Breast epithelium (tissue), 2 donors: Measurements from ENCODE around the genes ARF1 and MRPL55.

GRCh38 chr1:228082305-228082848 is at the start of gene ARF1:
TSS of gene ARF1 (plus strand) at chr1:228082708.
- PRO-cap = bidirectional peak, plus-strand start at chr1:228082708, minus-strand start at chr1:228082500
- RAMPAGE, long total RNA, 2 experiments = start-site peak on the plus strand in 2 of 2 experiments, at chr1:228082713-228082759 at its widest, 519 to 1,157 reads per replicate

DNA sequence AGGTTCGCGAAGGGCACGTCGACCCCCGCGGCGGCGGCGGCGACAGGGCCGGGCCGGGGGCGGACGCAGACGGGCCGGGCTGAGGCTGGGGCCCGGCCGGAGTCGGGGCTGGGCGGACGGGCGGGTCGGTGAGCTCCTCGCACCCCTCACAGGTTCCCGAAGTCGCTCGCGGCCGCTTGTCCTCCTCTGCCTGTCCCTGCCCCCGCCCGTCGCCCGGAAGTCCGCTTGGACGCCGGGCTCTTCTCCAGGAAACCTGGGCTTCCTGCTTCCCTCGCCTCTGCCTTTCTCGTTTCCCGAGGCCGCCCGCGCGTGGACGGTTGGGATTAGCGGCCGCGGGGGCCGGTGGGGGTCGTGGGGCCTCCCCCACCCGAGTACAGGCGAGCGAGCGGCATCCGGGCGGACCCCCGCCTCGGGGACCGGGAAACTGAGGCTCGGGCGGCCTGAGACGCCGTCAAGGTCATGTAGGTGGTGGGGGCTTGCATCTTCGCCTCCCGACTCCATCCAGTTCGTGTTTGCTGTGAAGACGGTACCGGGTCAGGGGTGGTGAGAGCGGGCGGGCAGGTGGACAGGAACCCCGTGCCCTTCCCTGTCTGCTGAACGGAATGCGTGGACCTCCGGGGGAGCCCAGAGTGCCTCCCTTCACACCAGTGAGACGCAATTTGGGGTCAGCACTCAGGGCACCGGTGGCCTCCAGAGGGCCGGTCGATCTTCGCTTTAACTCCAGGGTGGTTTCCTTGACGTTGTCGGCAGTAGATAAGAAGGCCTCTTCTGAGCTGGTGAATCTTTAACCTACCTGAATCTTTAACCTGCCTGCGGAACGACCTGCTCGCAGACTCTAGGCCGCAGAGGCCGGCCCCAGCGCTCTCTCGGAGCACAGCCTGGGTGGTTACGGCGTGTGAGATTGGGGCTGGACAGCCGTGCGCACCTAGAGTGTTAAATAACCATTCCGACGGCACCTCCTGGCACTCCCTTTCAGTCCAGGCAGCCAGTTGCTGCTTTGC is 641 bp downstream of the ARF1 start:
- PRO-cap = bidirectional peak, plus-strand start at position 201 of the sequence, minus-strand start at position 215 of the sequence
- RAMPAGE, long total RNA, 2 experiments = no peak in any of the 2 experiments

GRCh38 chr1:228084195-228085014 is 1.9 kb downstream of the ARF1 start:
- PRO-cap = unidirectional peak, minus-strand start at chr1:228084538
- RAMPAGE, long total RNA, 2 experiments = no peak in any of the 2 experiments

GRCh38 chr1:228085067-228086252 is 3.0 kb downstream of the ARF1 start:
- PRO-cap = no peak
- RAMPAGE, long total RNA, 2 experiments = no peak in any of the 2 experiments

- PRO-cap = no peak
- RAMPAGE, long total RNA, 2 experiments = no peak in any of the 2 experiments
Measured at GRCh38 chr1:228087832-228088358, 5.4 kb downstream of the ARF1 start.

- PRO-cap = bidirectional peak, plus-strand start at chr1:228109473, minus-strand start at chr1:228109299
- RAMPAGE, long total RNA, 2 experiments = start-site peak on the minus strand in 2 of 2 experiments, at chr1:228109263-228109306 at its widest, 142 to 622 reads per replicate
Measured at GRCh38 chr1:228108974-228109367, at the start of gene MRPL55. TSS of gene MRPL55 (minus strand) at chr1:228109299.

- PRO-cap = no peak
- RAMPAGE, long total RNA, 2 experiments = no peak in any of the 2 experiments
Measured at GRCh38 chr1:228140909-228141543, 947 bp downstream of the GUK1 start.

DNA sequence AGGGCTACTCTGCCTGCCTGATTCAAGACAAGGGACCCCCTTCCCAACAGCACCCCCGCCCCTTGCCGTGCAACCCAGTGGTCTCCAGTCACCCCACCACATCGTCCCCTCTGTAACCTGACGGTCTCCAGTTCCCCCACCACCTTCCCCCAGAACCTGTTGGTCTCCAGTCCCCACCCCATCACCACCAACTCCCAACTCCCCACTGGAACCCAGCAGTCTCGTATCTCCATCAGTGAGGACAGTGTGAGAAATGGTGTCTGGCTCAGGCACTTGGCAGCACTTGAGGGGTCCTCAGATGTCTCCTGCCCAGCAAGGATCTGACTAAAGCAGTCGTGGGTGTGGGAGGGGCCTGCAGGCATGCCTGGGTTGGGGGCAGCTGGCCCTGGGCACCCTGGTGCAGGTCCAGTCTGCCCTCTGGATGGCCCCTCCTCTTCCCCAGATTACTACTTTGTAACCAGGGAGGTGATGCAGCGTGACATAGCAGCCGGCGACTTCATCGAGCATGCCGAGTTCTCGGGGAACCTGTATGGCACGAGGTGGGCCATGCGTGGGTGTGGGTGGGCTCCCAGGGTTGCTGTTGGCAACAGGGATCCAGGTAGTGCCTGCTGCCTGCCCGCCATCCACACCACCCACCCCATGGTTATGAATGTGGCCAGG is 3.2 kb upstream of the GJC2 start:
- PRO-cap = no peak
- RAMPAGE, long total RNA, 2 experiments = no peak in any of the 2 experiments

GRCh38 chr1:228256595-228257160 is 48.8 kb downstream of the OBSCN start:
- PRO-cap = no peak
- RAMPAGE, long total RNA, 2 experiments = no peak in any of the 2 experiments

DNA sequence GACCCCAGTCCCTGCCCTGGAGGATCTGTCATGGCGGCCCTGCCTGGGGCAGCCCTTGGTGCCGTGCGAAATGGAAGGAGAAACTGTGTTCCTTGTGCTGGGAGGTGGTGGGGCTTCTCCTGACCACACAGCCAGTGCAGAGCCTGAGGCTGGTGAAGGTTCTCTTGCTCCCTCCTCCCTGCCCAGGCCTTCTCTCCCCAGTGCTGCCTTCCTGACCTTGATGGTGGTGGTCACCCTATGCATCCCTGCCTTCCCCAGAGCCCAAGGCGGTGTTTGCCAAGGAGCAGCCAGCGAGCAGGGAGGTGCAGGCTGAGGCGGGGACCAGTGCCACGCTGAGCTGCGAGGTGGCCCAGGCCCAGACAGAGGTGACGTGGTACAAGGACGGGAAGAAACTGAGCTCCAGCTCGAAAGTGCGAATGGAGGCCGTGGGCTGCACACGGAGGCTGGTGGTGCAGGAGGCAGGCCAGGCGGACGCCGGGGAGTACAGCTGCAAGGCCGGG is 56.1 kb downstream of the OBSCN start:
- PRO-cap = no peak
- RAMPAGE, long total RNA, 2 experiments = no peak in any of the 2 experiments

- PRO-cap = no peak
- RAMPAGE, long total RNA, 2 experiments = no peak in any of the 2 experiments
Measured at GRCh38 chr1:228288637-228288991, 80.8 kb downstream of the OBSCN start.

DNA sequence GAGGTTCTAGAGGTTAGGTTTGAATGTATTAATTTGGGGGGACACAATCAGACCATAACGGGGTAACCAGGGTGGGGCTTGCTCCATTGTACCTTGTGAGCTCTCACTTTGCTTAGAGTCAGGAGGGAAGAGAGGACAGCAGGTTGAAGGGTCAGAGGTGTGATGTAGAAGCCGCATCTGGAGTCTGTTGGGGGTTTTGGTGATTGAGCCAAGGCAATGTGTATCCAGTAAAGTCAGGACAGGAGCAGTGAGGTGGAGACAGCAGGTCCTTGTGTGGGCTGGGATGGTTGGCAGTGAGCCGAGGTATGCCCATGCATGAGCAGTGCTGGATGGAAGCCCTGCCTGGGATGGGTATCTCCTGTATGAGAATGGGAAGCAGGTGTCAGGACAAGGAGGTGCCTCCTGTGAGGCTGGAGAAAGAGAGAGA is 89.9 kb downstream of the OBSCN start:
- PRO-cap = no peak
- RAMPAGE, long total RNA, 2 experiments = no peak in any of the 2 experiments

DNA sequence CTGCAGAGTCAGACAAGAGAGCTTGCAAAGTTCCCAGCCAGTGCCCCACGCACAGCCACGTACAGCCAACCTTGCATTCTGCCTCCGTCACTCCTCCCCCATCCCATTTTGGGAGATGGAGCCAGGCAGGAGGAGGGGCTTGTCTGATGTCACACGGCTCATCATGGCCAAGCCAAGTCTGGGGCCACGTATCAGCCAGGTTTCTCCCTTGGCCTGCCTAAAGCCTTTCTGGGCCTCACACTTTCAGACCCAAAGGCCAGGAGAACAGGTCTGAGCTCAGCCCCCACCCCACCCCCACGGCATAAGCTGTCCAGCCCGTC is 47.8 kb downstream of the TRIM11 start:
- PRO-cap = no peak
- RAMPAGE, long total RNA, 2 experiments = no peak in any of the 2 experiments

DNA sequence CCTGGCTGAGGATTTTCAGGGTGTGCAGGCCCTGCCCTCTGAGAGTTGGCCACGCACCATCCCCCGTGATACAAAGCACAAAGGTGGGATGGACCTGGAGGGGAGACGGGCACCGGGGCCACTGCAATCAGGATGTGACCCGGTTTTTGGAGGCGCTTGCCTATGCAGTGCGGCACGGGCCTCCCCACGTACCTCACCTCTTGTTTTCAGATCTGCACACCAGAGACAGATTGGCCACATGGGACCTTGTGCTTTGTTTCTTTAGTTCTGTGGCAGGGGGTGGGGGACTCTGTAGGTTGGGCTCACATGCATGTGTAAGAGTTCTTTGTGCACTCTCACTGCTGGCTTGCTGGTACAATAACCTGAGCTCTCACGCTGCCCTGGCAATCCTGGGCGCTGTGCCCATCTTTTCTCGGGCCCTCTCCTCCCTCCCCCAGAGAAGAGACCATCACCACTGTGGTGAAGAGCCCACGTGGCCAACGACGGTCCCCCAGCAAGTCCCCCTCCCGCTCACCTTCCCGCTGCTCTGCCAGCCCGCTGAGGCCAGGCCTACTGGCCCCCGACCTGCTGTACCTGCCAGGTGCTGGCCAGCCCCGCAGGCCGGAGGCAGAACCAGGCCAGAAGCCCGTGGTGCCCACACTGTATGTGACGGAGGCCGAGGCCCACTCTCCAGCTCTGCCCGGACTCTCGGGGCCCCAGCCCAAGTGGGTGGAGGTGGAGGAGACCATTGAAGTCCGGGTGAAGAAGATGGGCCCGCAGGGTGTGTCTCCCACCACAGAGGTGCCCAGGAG is 47.3 kb downstream of the TRIM11 start:
- PRO-cap = no peak
- RAMPAGE, long total RNA, 2 experiments = no peak in any of the 2 experiments

DNA sequence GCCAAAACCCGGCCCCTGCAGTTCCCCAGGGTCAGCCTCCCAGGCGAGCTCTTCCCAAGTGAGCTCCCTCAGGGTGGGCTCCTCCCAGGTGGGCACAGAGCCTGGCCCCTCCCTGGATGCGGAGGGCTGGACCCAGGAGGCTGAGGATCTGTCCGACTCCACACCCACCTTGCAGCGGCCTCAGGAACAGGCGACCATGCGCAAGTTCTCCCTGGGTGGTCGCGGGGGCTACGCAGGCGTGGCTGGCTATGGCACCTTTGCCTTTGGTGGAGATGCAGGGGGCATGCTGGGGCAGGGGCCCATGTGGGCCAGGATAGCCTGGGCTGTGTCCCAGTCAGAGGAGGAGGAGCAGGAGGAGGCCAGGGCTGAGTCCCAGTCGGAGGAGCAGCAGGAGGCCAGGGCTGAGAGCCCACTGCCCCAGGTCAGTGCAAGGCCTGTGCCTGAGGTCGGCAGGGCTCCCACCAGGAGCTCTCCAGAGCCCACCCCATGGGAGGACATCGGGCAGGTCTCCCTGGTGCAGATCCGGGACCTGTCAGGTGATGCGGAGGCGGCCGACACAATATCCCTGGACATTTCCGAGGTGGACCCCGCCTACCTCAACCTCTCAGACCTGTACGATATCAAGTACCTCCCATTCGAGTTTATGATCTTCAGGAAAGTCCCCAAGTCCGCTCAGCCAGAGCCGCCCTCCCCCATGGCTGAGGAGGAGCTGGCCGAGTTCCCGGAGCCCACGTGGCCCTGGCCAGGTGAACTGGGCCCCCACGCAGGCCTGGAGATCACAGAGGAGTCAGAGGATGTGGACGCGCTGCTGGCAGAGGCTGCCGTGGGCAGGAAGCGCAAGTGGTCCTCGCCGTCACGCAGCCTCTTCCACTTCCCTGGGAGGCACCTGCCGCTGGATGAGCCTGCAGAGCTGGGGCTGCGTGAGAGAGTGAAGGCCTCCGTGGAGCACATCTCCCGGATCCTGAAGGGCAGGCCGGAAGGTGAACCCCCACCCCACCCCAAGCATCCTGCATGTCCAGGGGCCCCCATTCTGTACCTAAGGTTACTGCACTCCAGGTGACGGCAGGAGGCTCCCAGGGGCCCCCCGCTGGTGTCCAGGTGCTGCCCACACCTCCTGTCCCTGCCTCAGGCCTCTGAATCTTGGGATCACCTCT is 34.2 kb downstream of the TRIM11 start:
- PRO-cap = no peak
- RAMPAGE, long total RNA, 2 experiments = no peak in any of the 2 experiments

- PRO-cap = no peak
- RAMPAGE, long total RNA, 2 experiments = no peak in any of the 2 experiments
Measured at GRCh38 chr1:228407746-228408308, 1.2 kb upstream of the TRIM11 start.

GRCh38 chr1:228721325-228721773 is 13.9 kb upstream of the RHOU start:
- PRO-cap = no peak
- RAMPAGE, long total RNA, 2 experiments = no peak in any of the 2 experiments

DNA sequence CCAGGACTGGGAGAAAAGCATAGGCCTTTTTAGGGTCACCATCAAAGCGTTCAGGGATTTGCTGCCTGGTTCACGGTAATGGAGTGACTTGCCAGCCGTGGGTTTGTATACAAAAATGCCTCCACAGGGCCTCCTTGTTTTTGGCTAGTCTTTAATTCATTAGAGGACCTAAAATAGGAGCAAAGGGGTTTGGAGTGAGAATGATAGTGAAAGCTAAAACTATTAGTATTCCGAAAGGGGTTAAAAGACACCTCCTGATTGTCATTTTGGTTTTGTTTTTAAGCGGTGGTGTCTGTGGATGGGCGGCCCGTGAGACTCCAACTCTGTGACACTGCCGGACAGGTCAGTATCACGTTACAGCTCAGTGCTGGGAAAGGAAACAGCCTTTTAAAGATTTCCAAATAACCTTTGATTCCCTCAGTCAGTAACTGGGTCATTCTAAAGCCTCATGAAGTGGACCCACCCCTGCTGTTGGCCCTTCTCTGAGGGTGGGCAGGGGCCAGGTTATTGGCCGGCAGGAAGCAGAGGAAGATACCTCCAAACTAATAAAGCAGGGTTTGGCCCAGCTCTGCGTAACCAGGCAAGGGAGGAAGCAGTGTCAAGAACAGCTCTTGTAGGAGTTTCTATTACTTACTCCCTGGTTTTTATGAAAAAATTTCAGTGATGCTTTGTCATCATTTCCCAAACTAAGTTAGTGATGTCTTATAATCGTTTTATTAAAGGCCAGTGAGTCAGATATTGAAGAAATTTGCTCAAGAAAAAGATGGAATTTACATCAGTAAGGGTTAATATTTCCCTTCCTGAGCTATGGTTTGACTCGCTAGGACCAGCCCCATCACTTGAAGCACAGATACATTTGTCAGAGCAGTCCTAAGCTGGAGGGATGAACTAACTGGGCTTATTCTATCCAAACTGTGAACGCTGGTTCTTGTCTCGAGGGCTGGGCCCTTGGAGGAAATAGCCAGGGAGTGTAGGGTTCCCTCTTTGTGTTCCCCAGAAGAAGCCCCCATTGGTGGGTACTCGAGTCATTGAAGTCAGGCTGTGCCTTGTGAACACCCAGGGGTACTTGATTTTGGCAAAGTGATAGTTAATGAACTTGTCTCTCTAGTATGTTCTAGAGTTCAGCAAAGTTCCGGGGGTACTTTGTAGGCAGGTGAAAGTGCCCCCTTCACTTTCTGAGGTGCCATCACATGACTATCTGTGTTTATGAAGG is 2.5 kb downstream of the RHOU start:
- PRO-cap = unidirectional peak, minus-strand start at position 330 of the sequence
- RAMPAGE, long total RNA, 2 experiments = no peak in any of the 2 experiments

- PRO-cap = unidirectional peak, plus-strand start at chr1:228852370
- RAMPAGE, long total RNA, 2 experiments = no peak in any of the 2 experiments
Measured at GRCh38 chr1:228851940-228852566, 116.8 kb downstream of the RHOU start.

- PRO-cap = no peak
- RAMPAGE, long total RNA, 2 experiments = no peak in any of the 2 experiments
Measured at GRCh38 chr1:228948340-228948698, 213.0 kb downstream of the RHOU start.